Measurements from ENCODE around the gene OBI1.

- PRO-cap, result no peak
Measured at GRCh38 chr13:75303317-75303833, 178.6 kb downstream of the TBC1D4 start.

- PRO-cap, result no peak
Measured at GRCh38 chr13:75316417-75316963, 165.5 kb downstream of the TBC1D4 start.

DNA sequence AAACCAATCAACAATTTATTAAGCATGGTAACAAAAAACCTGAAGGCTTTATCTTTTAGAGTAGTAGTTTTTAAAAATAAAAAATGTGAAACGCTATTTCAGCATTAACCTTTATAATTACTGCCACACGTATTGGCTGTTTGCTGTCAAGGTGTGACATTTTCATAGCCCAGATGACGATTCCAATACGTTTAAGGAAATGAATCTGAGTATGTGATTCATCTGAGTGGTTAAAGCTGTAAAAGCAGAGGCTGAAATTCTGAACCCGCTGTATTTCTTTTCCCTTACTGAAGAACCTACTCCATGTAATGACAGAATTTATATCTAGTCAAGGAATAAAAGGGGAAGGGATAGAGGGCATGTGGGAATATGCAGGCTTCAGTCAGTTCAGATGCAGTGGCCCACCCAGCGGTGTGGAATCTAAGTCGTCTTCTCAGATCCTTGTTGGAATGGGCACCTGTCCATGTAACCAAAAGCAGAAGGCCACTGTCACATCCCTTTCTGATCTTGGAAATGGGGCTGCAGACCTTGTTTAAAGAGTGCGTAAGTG lies 166.1 kb downstream of the LMO7 start:
- PRO-cap, result no peak

GRCh38 chr13:75840193-75840476 lies 204.0 kb downstream of the LMO7 start:
- PRO-cap, result no peak

- PRO-cap, result no peak
Measured at GRCh38 chr13:75841493-75842001, 205.4 kb downstream of the LMO7 start.

GRCh38 chr13:75857795-75858817 lies 222.0 kb downstream of the LMO7 start:
- PRO-cap, result no peak

DNA sequence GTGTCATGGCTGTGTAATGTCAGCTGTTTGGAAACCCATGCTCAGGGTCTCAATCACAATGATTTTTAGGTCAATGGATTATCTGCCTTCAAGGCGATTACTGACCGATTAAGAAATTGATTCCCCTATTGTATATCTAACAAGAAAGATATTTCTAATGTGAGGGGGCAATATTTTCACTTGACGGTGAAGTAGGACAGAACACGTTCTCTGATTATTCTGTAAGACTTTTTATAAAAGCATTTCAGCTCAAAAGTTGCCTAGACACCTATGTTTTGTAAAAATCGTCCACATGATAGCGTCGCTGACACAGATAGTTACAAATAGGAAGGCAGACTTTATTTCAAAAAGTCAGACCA lies 20.6 kb downstream of the KCTD12 start:
- PRO-cap, result no peak

DNA sequence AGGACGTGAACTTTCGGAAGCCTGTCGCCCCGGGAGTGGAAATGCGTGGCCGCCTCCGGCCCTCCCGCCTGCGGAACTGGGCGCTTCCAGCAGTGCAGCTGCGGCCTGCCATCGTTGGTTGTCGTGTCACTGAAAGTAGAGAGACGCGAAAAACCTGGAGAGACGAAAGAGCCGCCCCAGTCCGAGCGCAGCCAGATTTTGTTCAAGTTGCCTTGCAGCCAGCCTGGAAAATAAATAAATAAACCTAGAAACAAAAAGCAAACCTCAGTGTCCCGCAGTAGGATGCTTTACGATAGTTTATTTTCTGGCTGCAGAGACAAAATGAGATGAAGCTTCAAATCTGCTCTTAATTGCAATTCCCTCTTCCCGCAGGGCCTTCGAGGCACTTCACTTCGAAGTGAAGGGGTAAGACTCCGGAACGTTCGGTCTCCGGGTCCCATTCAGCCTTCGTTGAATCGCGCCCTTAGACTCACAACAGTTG lies 612 bp upstream of the KCTD12 start:
- PRO-cap, result unidirectional peak, minus-strand start at position 78 of the sequence

DNA sequence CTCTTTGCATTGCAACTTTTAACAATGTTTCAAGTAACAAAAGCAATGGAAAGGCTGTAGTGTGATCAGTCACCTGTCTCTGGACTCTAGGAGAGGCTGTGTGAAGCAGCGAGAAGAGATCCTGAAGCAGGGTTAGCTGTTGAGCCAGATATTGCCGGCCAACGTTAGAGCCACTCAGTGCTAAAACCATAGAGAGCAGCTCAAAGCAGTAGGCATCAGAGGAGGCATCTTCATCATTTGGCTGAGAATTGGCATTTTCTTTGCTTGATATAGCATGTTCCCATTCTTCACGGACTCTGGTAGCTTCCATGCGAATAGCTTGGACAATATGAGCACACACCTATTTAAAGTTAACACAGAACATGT lies 41.5 kb upstream of the FBXL3 start:
- PRO-cap, result no peak

DNA sequence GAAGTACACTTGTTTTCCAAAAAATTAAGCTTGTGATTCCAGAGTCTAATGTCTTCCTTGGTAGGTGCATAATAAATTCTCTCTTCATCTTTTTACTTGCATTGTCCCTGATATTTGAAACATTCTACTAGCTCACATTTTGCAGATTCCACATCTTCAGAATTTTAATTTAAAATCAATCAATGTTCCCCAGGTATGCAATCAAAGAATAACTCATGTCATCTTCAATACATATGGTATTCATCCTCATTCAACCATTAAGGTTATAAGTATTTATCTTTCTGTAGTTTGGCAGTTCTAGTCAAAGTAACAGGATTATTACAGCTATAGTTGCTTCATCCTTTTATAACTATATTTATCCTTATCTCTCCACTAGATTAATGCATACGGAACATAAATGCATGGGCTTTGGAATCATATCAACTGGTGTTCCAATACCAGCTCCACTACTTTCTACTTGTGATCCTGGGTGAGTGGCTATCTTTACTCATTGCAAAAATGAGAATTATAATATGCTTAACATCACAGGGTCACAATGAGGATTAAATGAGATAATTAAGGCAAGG lies 105.9 kb upstream of the FBXL3 start:
- PRO-cap, result no peak

DNA sequence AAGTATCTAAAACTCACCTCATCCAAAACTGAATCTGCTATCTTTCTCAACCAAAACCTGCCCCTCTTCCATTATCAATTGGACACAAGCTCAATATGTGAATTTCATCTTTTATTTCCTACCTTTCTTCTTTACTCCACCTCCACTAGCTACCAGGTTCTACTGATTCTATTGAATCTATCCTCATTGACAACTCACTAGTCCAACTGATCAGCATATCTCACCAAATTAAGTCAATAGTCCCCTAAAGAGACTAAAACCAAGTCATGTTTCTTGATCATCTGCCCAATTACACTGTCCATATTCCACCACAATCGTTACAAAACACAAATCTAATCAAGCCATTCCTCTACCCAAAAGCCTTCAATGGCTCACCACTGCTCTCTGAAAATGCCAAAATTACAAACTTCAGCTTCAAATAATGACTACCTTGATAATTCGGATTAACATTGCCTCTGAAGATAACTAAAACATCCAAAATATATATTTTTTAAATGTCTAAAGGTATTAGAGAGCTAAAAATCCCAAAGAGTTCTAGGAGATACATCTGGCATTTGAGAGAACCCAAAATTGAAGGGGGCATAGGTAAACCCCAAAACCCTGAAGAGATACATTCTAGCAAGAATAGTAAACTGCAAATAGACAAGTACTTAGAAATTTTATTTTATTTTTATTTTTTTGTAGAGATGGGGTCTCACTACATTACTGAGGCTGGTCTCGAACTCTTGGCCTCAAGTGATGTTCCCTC lies 122.9 kb upstream of the FBXL3 start:
- PRO-cap, result no peak

DNA sequence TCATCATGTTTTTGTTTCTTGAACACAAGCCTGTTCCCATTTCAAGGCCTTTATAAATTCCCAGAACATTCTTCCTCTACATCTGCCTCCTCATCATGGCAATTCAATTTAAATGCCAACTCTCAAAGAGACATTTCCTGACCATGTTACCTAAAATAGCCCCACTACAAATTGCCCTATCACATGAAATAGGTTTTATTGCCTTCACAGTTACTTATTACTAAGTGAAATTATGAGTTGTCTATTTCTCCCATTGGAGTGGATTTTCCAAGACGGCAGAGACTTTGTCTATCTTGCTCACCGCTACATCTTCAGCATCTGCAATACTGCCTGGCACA lies 3.5 kb downstream of the MYCBP2 start:
- PRO-cap, result no peak

- PRO-cap, result no peak
Measured at GRCh38 chr13:77325678-77325885, 1.3 kb downstream of the MYCBP2 start.

DNA sequence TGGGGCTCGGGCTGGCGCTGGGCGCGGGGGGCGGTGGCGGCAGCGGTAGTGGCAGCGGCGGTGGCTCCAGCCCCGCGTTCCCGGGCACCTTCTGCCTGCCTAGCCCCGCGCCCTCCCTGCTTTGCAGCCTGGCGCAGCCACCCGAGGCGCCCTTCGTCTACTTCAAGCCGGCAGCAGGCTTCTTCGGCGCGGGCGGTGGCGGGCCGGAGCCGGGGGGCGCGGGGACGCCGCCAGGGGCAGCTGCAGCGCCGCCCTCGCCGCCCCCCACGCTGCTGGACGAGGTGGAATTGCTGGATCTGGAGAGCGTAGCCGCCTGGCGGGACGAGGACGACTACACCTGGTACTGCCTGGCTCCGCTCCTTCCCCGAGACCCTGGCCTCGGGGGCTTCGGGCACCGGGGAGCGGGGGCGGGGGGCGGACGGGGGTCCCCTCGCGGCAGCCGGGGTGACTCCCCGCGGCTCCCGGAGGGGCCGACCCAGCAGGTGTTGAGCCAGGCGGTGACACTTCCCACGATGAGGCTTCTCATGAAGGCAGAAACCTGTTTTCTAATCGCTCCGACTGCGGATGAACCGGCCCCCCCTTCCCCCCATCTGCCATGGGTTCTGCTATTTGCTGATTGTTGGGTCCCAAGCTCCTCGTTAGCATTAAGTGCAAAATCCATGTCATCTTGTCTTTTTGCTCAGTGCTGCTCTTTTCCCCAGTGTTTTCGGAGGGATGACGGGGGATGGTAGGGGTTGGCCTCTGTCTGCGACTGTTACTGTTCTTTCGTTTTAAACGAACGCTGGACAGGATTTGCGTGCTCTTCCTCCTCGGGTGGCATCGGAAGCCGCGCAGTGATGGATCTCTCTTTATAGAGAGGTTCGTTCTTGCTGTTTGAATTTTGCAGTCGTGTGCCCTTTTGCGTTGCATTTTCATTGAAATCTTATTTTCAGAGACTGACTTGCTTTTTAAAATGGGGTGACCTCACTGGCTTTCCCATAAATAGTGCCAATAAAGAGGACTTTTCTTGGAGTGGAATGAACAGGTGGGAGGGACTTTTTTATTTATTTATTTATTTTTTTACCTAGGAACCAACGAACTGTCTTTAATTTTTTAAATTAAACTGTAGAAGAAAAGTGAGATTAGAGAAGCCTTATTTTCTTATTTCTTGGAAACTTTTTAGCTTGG lies 1.1 kb downstream of the SLAIN1 start:
- PRO-cap, result no peak

DNA sequence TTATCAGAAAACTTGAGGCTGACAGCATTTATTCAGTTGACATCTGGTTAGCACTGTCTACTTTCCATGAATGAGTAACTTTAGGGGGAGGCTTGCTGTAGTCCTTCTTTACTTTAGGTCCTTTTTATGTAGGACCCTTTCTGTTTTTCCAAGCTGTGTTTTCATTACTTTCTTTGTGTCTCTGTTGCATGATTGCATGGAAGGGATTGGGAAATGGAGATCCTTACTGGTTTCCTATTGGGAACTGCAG lies 1.8 kb downstream of the SLAIN1 start:
- PRO-cap, result no peak

- PRO-cap, result no peak
Measured at GRCh38 chr13:77746279-77746725, 48.8 kb downstream of the SLAIN1 start.

GRCh38 chr13:78602732-78603294 lies 539 bp downstream of the POU4F1 start:
- PRO-cap, result no peak

DNA sequence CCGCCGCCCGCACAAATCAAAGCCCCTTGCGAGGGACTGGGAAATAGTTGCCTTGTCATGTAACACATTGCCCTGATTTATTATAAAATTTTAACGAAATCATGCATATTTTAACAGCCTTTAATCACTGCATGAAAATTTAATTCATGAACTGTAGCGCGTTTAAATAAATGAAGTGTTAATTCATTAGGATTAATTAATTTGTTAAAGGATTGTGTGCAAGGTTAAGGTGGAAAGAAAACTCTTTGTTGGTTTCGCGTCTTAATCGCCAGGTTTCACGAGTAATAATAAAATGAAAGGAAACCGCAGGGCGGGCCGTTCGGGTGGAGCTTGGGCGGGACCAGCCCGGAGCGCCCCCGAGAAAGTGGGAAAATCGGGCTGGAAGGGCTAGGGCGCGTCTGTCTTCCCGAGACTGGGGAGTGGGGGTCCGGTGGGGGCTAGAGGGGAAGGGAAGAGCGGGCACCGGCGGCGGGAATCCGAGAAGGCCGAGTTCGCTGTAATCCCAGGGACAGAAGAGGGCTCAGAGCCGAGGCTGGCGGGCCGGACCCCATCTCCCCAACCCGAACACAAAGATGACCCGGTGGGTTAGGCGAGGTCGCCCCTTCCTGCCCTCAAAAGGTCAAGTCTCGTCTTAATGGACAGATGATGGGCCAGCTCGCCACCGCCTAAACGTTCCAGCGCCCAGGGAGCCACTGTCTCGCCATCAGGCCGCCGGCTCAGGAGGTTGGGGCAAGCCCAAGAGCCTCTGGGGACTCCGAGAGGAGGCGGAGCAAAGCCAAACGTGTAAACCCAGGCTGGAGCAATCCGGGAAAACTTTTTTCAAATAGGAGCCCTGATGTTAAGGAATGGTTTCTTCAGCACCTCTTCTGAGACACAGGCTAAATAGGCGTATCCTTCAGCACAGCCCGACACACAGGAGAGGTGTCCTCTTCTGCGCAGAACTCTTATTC lies 6.0 kb upstream of the POU4F1 start:
- PRO-cap, result no peak

- PRO-cap, result unidirectional peak, minus-strand start at chr13:78659163
Measured at GRCh38 chr13:78658970-78659728, at the start of gene OBI1. Gene OBI1 (minus strand): TSS chr13:78659155.

GRCh38 chr13:78660026-78660986 lies 1.4 kb upstream of the OBI1 start:
- PRO-cap, result no peak